Smooth muscle cell (in vitro differentiated cells): ENCODE results near the genes CHMP2B and HTR1F.

GRCh38 chr3:72728570-72729215 is 119.6 kb downstream of the SHQ1 start:
- RAMPAGE, long total RNA, result no peak

- RAMPAGE, long total RNA, result no peak
Observed at GRCh38 chr3:72960497-72961164, 36.0 kb upstream of the PPP4R2 start.

DNA sequence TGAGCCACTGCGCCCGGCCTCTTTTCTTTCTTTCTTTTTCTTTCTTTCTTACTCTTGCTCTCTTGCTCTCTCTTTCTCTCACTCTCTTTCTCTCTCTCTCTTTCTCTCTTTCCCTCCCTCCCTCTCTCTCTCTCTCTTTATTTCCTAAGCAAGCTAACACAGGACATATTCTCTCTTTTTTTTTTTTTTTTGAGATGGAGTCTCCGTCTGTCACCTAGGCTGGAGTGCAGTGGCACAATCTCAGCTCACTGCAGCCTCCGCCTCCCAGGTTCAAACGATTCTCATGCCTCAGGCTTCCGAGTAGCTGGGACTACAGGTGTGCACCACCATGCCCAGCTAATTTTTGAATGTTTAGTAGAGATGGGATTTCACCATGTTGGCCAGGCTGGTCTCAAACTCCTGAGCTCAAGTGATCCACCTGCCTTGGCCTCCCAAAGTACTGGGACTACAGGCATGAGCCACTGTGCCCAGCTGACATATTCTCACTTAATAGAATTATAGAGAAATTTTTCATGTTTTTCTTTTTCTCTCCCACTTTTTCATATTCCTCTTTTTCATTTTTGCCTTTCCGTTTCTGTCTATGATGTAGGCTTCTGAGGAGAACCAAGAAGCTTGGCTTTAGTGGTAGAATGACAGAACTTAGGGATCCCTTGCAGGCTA is 17.0 kb upstream of the PPP4R2 start:
- RAMPAGE, long total RNA, result no peak

- RAMPAGE, long total RNA, result no peak
Observed at GRCh38 chr3:73022214-73023003, 25.8 kb downstream of the PPP4R2 start.

DNA sequence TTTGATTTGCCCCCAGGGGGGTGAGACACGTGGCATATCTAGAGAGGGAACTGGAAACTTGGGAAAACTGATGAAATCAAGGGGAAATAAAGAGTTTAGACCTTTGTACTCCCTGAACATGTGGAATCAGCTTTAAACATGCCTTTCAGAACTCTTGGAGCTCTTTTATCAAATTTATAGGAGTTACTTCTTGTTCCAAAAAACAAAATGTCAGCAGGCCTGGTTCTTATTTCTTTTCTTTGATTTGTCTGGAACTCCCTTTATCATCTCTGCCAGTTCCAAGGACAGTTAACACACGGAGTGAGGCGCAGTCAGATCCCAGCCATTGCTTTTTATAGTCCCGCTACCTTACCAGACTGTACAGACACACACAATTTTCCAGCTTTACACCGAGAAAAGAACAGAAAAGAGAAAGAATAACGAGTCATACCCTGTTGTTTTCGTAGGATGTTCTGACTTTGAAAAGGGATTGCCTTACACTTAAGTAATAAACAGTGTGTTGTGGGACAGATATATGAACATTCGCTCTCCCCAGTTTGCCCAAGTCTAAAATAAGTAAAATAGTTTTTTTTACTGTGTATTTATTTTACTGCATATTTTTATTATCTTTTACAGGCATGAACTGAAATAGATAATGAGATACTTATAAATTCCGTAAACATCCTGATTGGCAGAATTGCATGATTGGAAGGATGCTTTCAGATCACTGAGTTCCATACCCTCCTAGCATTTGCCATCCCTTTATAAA is 34.2 kb upstream of the PDZRN3 start:
- RAMPAGE, long total RNA, result no peak

DNA sequence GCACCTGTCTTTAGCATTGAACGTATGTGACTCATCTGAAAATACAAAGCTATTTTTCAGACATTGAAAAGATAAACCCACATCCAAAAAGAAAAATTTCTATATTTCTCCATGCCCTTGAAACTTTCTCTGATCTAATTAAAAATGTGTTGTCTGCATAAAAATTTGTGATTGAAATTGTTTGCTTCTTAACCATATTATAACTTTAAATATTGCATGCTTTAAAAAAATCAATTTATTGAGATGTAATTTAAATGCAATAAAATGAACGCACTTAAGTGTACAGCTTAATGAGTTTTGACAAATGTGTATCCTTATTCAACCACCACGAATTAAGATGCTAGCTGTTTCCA is 100.6 kb upstream of the CNTN3 start:
- RAMPAGE, long total RNA, result no peak

DNA sequence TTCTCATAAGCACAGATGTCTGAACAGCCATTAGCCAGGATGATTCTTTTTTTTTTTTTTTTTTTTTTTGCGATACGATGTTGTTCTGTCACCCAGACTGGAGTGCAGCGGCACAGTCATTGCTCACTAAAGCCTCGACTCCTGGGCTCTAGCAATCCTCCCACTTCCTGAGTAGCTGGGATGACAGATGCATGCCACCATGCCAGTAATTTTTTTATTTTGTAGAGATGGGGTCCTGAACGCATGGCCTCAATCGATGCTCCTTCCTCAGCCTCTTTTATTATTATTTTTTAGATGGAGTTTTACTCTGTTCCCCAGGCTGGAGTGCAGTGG is 240.4 kb upstream of the FRG2C start:
- RAMPAGE, long total RNA, result no peak

DNA sequence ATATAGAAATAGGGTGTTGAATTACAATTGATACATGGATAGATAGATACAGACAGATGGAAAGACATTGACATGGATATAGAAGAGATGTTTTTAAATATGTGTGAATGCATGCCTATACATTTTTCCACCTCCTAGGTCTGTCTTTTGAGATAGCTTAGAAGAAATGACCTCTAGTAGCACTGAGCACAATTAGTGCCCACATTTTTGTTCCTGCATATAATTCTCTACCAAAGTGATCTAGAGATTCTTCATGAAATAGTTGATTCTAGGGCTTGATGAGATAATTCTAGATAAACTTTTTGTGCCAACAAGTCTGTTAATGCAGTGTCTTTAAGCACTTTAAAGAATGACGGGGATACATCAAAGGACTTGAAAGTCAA is 560.1 kb upstream of the ROBO1 start:
- RAMPAGE, long total RNA, result no peak

DNA sequence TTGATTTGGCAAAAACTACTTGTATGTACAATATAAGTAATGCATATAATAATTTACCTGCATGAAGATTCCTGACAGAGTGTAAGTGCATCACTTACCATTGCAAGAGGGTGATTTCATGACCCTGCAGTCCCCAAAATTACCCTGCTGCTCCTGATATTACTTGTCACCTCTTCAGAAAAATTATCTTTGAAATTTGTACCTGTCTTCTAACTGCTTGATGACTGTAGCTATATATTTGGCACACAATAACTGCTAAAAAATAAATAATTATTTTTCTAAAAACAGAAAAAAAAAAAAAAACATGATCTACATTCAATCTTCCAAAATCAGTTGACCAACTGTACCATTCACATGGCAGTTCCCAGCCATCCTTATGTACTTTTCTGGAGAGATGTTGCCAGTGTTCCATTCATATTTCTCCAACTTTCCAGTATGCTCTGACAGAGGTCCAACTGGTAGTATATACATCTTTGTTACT is 153.6 kb upstream of the CADM2 start:
- RAMPAGE, long total RNA, result no peak

DNA sequence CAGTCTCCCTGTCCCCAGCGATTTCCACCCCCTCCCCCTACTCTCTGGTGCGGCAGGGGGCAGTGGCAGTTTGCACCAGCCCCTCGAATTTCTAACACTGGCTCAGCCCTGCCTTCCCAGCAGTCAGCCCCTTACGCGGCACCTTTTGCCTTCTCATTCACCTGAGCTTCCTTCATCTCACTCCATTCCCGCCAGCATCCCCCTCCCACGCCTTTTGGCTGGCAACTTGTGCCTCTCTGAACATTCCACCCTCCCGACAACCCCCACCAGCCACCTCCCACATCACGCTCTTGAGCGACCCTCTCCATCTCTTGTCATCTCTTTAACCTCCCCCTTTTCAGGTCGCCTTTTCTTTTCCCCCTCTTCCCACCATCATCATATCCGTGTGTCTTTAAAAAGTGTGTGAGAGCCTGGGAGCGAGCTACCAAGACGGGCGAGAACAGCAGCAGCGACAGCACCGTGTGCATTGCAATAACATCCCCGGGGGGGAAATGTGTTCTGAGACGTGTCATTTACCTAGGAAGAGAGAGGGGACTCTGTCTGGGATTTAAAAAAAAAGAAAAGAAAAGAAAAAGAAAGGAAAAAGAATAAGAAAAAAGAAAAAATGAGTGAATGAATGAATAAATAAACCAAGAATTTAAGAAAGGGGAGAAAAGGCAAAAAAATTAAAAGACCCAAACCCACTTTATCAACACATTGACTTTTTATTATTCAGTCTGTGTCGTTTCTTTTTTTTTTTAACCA is 1.1 kb downstream of the CADM2 start:
- RAMPAGE, long total RNA, result no peak

- RAMPAGE, long total RNA, result no peak
Observed at GRCh38 chr3:86378884-86379301, 612.1 kb downstream of the VGLL3 start.

GRCh38 chr3:86989490-86990131 is 1.3 kb downstream of the VGLL3 start:
- RAMPAGE, long total RNA, result no peak

GRCh38 chr3:87226963-87228113 is at the start of gene CHMP2B:
Gene CHMP2B, plus strand, starts transcription at chr3:87227309.
- RAMPAGE, long total RNA, result start-site peak on the plus strand at chr3:87227307-87227365, 627 and 228 reads in 2 replicates

GRCh38 chr3:87271299-87271759 is 5.1 kb downstream of the POU1F1 start:
- RAMPAGE, long total RNA, result no peak

DNA sequence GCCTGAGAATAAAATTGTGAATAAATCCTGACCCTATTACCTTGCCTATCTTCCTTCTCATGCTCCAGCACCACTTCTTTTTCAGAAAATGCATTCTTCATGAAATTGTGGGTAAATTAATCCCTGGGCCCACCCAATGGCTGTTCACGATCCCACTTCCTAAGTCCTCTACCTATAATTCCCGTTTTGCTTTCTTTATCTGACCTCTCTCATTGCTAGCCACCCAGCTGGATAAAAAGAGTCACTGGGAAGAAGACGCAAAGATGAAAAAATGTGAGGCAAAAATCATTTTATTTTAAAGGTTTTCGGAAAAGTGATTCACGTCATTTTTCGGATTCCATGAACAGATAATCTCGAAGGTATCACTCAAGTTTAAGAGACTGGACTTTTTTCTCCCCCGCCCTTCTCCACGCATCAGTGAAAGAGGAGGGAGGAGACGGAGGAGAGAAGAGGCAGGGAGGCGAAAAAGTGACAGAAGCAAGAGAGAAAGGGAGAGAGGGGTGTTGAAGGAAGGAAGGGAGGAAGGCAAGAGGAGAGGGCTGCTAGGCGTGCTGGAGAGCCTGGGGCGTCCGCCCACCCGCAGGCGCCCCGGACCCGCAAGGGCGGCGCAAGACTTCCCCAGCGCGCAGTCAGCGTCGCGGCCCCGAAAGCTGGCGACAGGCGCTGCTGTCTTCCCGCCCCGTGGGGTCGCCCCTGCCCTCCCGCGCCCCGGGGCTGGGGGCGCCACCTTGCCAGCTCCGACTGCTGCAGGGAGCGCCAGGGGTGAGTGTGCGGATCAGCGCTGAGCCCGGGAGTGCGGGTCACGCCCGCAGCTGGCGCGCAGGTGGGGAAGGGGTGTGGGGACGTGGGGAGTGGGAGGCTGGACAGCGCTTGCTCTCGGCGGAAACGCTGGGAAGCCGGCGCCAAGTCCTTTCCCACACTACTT is at the start of gene HTR1F:
HTR1F (plus strand) TSS at position 626 of the 925 bp plus-strand sequence.
- RAMPAGE, long total RNA, result no peak

- RAMPAGE, long total RNA, result no peak
Observed at GRCh38 chr3:89571030-89571842, 463.8 kb downstream of the EPHA3 start.

DNA sequence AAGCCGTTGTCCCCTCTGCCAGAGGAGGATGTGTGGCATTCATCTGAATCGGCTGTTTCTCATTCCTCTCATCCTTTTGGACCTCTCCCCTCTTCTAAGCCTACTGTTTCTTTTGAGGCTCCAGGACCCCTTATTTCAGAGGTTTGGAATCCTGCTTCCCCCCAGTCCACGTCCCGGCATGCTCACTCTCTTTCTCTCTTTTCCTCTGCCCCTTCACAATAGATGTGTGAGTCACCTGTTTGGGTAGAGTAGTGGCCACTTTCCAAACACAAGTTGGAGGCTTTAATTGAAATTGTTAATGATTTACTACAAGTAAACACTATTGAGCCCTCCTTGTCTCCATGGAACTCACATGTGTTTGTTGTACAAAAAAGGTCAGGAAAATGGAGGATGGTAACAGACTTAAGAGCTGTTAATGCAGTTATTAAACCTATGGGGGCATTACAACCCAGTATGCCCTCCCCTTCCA is 585.9 kb downstream of the NSUN3 start:
- RAMPAGE, long total RNA, result no peak

- RAMPAGE, long total RNA, result no peak
Observed at GRCh38 chr3:95134935-95135529, 1072.2 kb downstream of the NSUN3 start.

- RAMPAGE, long total RNA, result no peak
Observed at GRCh38 chr3:96617088-96617601, 197.2 kb upstream of the EPHA6 start.

- RAMPAGE, long total RNA, result no peak
Observed at GRCh38 chr3:97548085-97548508, 216.5 kb upstream of the ARL6 start.